Skeletal muscle satellite cell (primary cell): ENCODE measurements around a stretch of chr3.

GRCh38 chr3:139534507-139534948, 5.0 kb downstream of the RBP1 start:
- CAGE, long polyA plus RNA: no peak

GRCh38 chr3:141052332-141053129, 1.4 kb downstream of the SPSB4 start:
- CAGE, long polyA plus RNA: no peak

DNA sequence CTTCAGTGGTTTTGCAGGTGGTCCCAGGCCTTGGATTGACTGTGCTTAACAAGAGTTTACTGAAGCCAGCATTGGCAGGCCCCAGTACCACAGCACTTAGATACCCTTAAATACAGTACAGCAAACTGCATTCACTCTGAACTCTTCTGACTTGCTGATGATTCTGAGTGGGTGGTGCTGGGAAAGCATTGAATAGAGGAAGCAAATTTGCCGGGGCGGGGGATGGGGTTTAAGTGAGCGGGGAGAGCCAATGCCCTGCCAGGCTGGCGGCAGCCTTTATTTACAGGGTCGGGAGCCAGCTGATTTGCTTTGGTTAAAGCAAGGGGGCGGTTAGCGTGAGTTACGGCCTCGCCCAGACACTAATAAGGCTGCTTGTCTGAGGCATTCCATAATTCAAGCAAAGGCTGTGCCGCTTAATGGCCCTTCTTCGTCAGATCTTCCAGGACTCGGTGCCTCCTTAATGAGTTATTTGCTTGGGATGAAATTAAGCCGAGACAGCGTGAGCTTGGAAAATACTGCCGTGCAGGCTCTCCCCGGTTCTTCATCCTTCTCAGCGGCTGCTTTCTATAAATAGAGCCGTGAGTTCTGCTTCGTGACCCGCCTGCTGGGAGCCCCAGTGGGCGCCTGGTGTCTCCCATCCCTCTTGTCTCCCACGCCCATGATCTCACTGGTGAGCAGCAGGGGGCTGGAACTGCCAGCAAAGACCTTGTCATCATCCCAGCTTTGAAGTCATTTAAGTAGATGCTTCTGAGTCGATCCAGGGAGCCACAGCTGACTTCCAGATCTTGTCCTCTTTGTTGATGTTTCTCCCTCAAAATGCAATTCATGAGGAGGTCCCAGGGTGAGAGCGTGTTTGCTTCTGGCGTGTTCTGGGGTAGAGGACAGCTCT, 25.8 kb downstream of the SPSB4 start:
- CAGE, long polyA plus RNA: no peak

GRCh38 chr3:141274809-141275472, 43.3 kb downstream of the PXYLP1 start:
- CAGE, long polyA plus RNA: no peak

- CAGE, long polyA plus RNA: no peak
These were observed 65.9 kb upstream of the ZBTB38 start for GRCh38 chr3:141302280-141302979.

- CAGE, long polyA plus RNA: no peak
These were observed 44.3 kb upstream of the ZBTB38 start for GRCh38 chr3:141323865-141324562.

- CAGE, long polyA plus RNA: no peak
These were observed 36.5 kb upstream of the ZBTB38 start for GRCh38 chr3:141331653-141332403.

DNA sequence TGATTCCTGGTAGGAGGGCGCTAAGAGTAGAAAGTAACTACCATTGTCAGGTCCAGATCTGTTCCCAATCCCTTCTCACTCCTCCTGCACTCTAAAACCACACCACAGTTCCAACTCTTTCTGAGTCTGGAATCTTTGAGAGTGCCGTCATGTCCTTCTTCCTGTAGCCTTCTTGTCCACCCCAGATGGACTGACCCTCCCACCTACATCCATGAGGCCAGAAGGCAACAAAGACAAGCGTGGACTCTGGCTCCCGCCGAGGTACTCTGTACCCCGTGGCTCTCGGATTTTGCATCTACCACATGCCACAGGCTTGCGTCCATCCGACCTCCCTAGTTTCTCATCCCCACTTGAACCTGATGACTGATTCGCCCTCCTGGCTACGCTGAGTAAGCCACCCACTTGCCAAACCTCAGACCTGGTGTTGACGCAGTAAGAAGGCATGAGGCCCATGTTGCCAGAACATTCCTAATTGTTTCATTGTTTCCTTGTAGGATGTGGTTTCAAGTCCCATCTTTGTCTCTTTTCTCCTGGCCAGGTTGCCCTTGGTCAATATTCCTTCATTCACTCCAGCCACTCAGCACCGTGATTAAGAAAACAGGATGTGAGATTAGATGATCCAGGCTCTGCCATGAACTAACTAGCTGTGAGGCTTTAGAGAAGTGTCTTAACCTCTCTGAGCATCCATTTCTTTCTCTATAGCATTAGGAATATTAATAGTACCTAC, 1.1 kb upstream of the ZBTB38 start:
- CAGE, long polyA plus RNA: no peak

- CAGE, long polyA plus RNA: no peak
These were observed 31.9 kb upstream of the RASA2 start for GRCh38 chr3:141454861-141455395.

GRCh38 chr3:141493102-141493566, 6.3 kb downstream of the RASA2 start:
- CAGE, long polyA plus RNA: no peak

DNA sequence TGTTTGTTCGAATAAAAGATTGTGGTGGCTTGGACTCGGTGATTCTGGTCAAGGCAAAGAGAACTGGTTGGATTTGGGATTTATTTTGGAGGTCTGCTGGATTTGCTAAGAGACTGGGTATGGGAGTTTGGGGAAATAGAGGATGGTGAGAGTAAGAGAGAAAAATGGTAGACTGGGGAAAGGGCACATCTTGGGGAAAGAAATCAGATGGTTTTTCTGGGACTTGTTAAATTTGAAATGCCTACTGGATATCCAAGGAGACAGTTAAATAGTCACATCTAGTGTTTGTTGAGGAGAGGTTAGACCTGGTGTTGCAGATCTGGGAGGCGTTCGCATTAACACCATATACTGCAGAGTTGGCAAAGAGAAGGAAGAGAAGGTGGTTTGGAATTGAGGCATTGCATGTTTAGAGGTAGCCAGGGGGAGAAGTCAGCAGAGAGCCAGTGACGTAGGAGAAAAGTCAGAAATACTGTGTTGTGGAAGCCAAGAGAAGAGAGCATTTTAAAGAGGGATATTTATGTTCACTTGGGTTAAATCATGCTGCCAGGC, 24.3 kb downstream of the RASA2 start:
- CAGE, long polyA plus RNA: no peak

GRCh38 chr3:141710926-141711274, 27.2 kb upstream of the RNF7 start:
- CAGE, long polyA plus RNA: no peak

GRCh38 chr3:141763026-141763393, 198 bp upstream of the GRK7 start:
- CAGE, long polyA plus RNA: no peak

GRCh38 chr3:141913560-141913908, 37.1 kb downstream of the ATP1B3 start:
- CAGE, long polyA plus RNA: no peak

- CAGE, long polyA plus RNA: no peak
These were observed 14.0 kb upstream of the GK5 start for GRCh38 chr3:142239438-142239815.

GRCh38 chr3:142327353-142327948, 102.1 kb upstream of the GK5 start:
- CAGE, long polyA plus RNA: no peak

DNA sequence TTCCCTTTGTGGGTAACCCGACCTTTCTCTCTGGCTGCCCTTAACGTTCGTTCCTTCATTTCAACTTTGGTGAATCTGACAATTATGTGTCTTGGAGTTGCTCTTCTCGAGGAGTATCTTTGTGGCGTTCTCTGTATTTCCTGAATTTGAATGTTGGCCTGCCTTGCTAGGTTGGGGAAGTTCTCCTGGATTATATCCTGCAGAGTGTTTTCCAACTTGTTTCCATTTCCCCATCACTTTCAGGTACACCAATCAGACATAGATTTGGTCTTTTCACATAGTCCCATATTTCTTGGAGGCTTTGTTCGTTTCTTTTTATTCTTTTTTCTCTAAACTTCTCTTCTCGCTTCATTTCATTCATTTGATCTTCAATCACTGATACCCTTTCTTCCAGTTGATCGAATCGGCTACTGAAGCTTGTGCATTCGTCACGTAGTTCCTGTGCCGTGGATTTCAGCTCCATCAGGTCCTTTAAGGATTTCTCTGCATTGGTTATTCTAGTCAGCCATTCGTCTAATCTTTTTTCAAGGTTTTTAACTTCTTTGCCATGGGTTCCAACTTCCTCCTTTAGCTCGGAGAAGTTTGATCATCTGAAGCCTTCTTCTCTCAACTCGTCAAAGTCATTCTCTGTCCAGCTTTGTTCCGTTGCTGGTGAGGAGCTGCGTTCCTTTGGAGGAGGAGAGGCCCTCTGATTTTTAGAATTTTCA, 31.8 kb upstream of the XRN1 start:
- CAGE, long polyA plus RNA: no peak

DNA sequence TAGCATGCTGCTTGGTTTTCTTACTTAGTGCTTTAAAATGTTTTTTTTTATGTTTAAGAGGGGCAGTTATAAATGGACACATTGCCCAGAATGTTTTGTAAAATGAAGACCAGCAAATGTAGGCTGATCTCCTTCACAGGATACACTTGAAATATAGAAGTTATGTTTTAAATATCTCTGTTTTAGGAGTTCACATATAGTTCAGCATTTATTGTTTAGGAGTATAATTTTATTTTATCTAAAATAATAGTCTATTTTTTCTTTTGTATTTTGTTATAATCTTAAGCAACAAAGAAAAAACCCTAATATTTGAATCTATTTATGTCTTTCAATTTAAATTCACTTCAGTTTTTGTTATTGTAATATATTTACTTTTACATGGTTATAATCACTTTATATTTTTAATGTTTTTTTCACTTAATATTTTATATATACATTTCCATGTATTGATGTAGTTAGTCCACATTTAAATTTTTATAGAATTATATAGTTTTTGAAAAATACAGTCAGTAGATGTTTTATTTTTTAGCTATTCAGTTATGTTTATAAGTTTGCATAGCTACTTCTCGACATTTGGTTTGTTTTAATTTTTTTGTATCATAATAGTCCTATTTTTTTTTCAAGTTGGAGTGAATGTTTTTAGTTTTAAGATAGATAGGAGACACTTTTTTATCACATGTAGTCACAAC, 82.3 kb downstream of the PCOLCE2 start:
- CAGE, long polyA plus RNA: no peak

GRCh38 chr3:142962617-142963053, 839 bp downstream of the PAQR9 start:
- CAGE, long polyA plus RNA: no peak

- CAGE, long polyA plus RNA: no peak
These were observed 41.6 kb downstream of the U2SURP start for GRCh38 chr3:143042747-143043508.